Colonic mucosa (tissue), 1 donor: ENCODE data around the gene COPS6.

GRCh38 chr7:99032718-99033657, 110.9 kb downstream of the SMURF1 start:
- PRO-cap = no peak

DNA sequence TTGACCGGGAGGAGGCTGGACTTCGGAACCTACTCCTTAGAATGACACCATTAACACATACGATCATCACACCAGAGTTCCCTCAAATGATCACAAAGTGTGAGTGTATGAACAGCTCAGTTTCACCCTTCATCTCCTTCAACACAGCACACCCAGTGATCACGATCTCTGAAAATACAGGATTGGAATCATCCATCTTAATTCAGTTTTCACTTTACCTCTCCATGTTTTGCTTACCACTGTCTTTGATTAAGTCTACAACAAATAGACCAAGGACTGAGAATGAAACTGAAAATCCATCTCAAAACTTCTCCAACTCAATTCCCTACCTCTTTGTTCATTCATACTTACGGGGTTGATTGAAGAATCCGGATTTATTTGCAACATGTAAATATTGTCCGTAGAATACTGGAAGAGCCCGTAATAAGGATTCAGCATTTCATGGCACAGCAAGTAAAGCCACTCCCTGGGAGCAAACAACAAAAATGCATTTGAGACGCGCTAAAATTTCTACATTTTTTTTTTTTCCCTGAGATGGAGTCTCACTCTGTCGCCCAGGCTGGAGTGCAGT, 102.1 kb downstream of the SMURF1 start:
- PRO-cap = unidirectional peak, plus-strand start at position 95 of the sequence

GRCh38 chr7:99050960-99051889, 92.7 kb downstream of the SMURF1 start:
- PRO-cap = no peak

DNA sequence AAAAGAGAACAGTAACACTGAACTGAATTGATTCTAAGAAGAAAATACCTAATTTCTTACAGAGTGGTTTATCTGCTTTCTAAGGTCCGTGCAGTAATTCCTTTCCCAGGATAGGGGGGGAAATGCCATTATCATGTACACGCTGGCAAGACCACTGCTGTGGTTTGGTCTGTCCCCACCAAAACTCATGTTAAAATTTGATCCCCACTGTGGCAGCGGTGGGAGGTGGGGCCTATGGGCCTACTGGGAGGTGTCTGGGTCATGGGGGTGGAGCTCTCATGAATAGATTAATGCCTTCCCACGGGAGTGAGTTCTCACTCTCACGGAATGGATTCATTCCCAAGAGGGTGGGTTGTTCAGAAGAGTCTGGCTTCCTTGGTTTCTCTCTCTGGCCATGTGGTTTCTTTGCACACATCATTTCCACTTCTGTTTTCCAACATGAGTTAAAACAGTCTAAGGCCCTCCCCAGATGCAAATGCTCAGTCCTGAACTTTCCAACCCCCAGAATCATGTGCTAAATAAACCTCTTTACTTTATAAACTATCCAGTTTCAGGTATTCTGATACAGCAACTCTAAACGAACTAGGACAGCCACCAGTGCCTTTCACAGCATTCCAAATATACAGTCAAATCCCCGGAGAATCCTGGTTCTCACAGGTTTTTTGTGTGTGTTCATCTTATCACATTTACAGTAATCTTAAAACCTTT, 44.4 kb downstream of the SMURF1 start:
- PRO-cap = no peak

GRCh38 chr7:99379010-99379747, 4.6 kb downstream of the ARPC1B start:
- PRO-cap = bidirectional peak, plus-strand start at chr7:99379441, minus-strand start at chr7:99379392

- PRO-cap = no peak
Measured at GRCh38 chr7:99450628-99451362, 12.1 kb downstream of the CPSF4 start.

GRCh38 chr7:99465221-99465425, 844 bp downstream of the ATP5MF start:
- PRO-cap = no peak

DNA sequence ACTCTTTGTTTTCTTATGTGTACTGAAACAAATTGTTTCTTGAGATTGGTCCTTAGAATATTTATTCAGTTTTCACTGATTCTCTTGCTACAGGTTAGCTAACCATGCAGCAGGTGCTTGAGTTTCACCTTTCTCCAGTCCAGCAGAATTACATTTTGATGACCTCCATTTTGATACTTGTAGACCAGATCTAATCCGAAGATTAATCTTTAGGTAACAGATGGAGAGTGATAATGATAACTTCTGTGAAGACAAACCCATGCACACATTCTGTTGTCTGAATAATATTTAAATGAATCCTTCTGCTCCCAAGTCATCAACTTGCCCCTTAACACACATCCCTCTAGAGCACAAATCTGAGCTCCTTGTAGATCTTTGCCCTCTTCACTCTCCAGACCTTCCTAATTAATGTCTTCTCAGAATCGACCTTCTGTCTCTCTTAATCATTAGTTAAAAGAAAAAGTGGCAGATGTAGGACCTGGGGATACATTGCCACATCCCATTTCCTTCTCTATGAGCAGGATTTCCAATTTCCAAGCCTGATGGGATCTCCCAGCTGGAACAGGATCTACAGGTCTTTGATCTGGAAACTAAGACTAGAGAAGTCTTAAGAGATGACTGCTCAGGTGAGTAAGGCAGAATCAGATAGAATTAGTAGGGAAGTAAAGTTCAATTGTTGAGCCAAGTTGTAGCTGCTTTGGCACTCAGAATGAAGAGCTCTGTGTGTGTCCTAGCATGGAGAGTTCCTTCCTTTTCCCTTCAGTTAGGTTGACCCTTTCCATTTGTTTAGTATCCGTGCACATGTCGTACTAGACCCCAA, 12.9 kb downstream of the ZNF655 start:
- PRO-cap = no peak

GRCh38 chr7:99624216-99624974, 7.6 kb downstream of the ZSCAN25 start:
- PRO-cap = no peak

- PRO-cap = no peak
Measured at GRCh38 chr7:99694117-99695042, 14.6 kb upstream of the CYP3A5 start.

DNA sequence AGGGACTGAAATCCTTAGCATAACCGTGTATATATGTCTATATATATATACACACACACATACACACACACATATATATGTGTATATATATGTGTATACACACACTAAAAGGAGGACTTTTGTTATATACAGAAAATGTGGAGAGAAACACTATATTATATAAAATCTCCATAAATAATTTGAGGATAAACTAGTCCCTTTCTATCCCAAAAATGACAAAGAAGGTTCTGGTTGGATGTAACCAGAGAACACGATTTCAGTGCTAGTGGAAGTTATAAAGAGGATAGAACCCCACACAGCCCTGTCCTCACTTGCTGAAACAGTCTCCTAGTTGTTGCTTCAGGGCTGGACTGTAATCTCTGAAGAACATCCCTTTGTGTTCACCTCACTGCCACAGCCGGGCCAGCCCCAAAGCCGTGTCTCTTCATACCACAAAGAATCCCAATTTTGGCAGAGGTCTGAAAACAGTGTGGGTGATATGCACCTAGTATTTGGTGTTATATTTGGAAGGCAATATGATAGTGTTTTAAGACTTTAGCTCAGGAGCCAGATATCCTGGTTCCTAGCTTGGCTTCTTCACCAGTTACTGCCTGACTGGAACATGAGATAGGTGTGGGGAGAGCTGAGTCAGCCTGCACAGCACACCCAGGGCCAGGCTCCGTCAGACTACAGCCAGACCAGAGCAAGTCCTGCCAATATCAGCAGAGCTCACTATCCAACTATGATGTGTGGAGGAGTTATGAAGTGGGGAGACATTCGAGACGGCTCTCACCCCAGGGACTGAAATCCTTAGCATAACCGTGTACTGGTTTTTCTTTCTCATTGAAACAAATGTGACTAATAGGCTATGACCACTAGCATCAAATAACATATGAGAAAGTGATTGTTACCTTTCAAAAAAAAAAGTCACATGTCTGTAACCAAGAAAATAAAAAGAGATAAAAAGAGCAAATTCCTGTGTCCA, 21.2 kb downstream of the CYP3A4 start:
- PRO-cap = no peak

DNA sequence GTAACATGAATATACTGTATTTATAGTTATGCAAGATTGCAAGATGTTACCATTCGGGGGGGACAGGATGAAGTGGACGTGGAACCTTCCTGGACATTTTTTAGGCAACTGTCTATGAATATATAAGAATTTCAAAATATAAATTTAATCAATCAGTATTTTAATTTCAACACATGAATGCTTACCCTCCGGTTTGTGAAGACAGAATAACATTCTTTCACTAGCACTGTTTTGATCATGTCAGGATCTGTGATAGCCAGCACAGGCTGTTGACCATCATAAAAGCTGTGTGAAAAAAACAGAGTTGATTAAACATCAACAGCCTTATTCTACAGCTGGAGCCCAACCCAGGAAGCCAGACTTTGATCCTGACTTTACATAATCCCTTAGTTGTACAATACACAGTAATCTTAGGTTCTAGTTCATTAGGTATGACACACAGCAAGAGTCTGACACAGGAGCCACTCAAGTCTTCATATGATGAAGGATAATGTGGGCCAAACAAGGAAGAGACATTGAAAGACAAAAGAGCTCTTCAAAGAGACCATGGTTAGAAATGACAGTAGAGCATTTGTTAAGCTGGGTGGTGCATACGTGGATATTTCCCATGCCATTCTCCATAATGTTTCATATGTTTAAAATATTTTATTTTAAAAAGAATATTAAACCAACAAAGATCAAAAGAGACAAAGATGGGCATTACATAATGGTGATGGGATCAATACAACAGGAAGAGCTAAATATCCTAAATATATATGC, 11.4 kb downstream of the CYP3A4 start:
- PRO-cap = unidirectional peak, plus-strand start at position 428 of the sequence

- PRO-cap = no peak
Measured at GRCh38 chr7:99828691-99829335, 1.0 kb downstream of the CYP3A43 start.

DNA sequence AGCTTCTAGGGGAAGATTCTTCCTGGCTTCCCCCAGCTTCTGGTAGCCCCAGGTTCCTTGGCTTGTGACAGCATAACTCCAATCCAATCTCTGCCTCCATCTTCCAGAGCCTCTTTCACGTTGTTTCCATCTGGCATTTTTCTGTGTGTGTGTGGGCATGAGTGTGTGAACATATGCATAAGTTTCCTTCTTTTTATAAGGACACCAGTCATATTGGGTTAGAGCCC, 12.9 kb upstream of the OR2AE1 start:
- PRO-cap = no peak

GRCh38 chr7:99895377-99896102, 18.7 kb upstream of the OR2AE1 start:
- PRO-cap = no peak

DNA sequence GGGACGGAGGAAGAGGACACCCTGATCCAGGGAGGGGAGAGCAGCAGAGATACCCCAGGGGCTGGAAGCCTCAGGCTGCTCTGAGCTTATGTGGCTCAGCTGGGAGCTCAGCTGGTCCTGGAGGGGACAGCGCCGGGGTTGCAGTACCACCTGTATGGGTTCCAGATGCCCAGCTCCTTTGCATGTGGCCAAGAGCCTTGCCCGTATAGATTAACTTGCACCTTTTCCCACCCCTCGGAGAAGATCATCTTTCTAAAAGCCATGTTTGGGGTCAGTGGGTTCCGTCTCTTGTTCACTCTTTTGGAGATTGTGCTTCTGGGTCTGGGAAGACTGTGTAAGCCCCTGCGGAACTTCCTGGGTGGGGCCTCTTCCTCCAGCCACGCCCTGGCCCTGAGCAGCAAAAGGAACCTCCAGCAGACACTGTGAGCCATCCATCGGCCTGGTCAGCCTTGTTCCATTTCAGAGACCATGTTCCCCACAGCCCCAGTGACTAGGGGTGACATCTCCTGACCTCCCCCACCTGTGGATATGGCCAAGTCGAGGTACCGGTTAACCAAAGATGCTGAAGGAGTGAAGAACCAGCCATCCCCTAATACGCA, 17.0 kb upstream of the AZGP1 start:
- PRO-cap = no peak

DNA sequence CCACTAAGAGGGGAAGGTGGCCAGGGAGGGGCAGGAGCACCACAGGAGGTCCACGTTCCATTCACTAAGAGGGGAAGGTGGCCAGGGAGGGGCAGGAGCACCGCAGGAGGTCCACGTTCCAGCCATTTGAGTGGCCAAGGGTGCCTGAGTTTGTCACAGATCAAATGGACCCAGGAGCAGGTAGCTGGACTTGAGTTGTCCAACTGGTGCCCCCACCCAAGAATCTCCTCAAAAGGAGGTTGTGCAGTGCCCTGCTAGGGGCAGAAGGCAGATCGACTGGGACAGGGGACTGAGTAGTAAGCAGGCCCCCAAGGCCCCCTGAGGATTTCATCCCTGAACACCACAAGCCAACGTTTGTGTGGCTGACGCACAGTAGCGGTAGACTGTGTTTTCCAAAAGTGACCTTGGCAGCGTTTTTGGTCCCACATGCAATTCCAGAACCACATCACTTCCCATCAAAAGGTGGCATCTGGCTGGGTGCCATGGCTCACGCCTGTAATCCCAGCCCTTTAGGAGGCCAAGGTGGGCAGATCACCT, 5.6 kb upstream of the ZKSCAN1 start:
- PRO-cap = no peak

GRCh38 chr7:100038165-100038798, 11.3 kb upstream of the ZSCAN21 start:
- PRO-cap = no peak

DNA sequence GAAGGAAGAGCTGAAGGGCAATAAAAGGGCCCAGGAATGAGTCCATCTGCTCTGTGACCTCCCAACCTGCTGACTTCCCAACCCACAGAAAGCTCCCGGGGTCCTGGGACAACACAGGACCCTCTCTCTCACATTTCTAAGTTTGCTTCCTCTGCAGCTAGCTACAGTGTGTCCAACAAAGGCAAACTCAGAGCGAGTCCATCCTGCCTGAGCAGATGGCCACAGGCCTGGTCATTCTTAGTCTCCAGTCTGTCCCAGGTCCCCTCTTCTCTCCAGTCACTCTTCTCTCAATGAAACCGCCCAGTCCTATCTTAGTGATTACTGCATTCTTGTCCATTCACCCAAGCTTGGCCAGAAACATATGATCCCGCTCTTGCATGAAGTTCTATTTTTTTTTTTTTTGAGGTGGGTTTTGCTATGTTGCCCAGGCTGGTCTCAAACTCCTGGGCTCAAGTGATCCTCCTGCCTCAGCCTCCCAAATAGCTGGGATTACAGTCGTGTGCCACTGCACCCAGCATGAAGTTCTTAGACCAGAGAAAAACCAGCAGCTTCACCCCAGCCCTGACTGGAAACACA, 5.8 kb downstream of the ZNF3 start:
- PRO-cap = no peak

DNA sequence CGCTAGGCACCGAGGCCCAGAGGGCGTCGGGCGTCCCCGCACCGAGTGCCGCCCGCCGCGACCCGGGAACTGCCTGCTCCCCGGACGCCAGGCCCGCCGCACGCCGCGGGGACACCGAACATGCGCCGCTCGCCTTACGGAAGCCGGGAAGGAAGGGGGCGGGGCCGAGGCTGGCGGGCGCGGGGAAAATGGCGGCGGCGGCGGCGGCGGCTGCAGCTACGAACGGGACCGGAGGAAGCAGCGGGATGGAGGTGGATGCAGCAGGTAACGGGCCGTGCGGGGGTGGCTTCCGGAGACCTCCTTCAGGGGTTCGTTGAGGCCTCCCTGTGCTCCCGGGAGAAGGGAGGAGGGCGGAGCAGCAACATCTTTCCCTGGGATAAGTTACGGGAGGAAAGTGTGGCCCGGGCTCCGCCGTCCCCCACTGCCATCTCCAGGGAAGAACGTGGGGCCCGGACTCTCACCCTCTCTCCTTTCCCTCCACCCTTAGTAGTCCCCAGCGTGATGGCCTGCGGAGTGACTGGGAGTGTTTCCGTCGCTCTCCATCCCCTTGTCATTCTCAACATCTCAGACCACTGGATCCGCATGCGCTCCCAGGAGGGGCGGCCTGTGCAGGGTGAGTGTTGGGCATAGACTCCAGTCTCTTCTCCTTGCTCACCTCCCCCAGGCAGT, at the start of gene COPS6:
Gene COPS6, plus strand, starts transcription at position 167 of the 669 bp plus-strand sequence.
- PRO-cap = bidirectional peak, plus-strand start at position 176 of the sequence, minus-strand start at position 105 of the sequence